ENCODE measurements around a stretch of chr21.

DNA sequence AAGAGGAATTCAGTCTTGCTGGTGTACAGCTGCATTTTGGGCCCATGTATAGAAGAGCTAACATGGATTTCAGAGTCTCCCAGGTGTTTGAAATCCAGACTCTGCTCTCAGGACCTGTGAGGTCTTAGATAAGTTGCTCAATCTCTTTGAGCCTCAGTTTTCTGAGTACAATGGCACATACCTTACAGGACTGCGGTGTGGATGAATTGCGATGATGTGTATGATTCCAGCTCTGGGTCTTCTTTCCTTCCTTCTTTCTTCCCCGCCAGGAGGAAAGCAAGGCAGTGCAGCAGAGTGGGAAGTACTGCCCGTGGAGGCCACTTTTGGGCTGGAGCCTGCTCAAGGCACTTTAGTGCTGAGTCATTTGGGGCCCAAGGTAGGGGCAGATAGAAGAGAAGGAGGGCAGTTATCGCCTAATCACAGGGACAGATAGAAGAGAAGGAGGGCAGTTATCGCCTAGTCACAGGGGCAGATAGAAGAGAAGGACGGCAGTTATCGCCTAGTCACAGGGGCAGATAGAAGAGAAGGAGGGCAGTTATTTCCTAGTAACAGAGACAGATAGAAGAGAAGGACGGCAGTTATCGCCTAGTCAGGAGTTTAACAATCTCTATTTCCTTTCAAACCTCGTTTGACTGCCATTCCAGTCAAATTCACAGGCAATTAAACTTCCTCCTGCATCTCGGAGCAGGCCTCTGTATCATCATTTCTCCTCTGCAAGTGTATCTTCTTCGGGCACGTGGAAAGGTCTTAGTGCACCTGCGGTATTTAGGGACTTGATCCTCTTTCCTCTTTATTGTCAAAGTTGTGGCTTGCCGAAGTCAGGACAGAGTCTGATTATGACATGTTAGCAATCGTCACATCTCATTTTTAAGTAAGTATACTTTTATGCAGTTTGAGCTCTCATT is 5277.6 kb upstream of the TPTE start:
- CAGE, long polyA plus RNA, result no peak
- RRBS, result no CpG with 5 or more reads among the region's 17 CpGs

DNA sequence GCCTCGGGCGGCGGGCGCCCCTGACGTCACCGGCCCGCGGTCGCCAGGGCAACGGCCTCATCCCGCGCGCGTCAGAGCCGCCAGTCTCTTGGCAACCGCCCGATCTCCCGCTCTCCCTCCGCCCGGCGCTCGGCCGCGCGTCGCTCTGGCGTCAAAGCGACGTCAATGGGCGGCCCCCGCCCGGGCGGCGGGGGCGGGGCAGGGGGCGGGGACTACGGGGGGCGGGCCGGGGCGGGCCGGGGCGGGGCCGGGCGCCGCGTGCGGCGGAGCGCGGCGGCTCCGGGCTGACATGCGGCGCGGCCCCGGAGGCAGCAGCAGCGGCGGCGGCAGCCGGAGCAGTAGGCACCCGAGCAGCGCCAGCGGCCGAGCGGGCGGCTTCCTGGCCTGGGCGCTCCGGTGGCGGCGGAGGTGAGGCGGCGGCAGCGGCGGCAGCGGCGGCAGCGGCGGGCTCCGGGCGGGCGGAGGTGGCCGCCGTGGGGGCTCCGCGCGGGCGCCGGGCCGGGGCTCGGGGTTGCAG is 4410.5 kb upstream of the TPTE start:
- CAGE, long polyA plus RNA, result no peak
- RRBS, result no CpG with 5 or more reads among the region's 90 CpGs

GRCh38 chr21:6318208-6318775 is 4203.1 kb upstream of the TPTE start:
- CAGE, long polyA plus RNA, result no peak
- RRBS, result no CpG with 5 or more reads among the region's 26 CpGs

- CAGE, long polyA plus RNA, result no peak
- RRBS, result 6% methylated on average over 39 of the region's 99 CpGs
These were observed 1533.0 kb upstream of the TPTE start for GRCh38 chr21:8987945-8989301.

GRCh38 chr21:9002037-9002880 is 1519.1 kb upstream of the TPTE start:
- CAGE, long polyA plus RNA, result no peak
- RRBS, result no CpG with 5 or more reads among the region's 5 CpGs

DNA sequence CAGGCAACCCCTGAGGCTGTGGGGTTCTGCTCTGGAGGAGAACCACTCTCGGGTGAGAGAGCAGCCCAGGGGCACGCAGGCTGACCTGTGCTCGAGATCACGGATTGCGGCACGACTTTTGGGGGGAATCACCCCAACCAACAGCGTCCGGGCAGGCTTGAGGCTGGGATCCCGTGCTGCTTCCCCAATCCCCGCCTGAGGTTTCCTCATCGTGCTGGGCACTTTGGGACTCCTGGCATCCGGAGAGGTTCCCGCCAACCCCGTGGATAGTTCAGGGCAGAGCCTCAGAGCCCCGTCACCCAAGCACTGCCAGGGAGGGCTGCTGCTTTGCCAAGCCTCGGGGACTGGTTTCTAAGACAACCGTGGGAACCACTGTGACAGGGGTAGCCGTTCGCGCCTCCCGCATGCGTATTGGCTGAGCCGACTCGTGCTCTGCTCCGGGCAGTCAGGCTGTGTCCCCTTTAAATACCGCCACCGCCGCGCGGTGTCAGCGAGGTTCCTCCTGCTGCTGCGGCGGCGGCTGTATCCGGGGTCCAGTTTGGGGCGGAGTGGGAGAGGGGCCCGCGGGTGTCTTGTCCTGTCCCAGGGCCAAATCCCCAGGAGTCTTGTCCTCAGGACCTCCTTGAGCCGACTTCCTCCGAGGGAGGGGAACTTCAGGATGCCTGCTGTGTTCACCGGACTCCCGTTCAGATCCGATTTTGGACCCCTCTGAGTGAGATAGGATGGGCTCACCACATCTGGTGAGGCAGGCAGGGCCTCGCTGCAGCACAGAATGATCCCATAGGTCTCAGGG is 682.1 kb upstream of the TPTE start:
- CAGE, long polyA plus RNA, result no peak
- RRBS, result no CpG with 5 or more reads among the region's 44 CpGs

- CAGE, long polyA plus RNA, result no peak
- RRBS, result no CpG with 5 or more reads among the region's 54 CpGs
These were observed 147.0 kb downstream of the LIPI start for GRCh38 chr21:14063653-14064207.

GRCh38 chr21:14483428-14484755 is 62.2 kb downstream of the SAMSN1 start:
- CAGE, long polyA plus RNA, result no peak
- RRBS, result no CpG with 5 or more reads among the region's 9 CpGs

- CAGE, long polyA plus RNA, result no peak
- RRBS, result no CpG with 5 or more reads among the region's 3 CpGs
These were observed 198.4 kb upstream of the SAMSN1 start for GRCh38 chr21:14744424-14744984.

GRCh38 chr21:14964751-14965705 is 99.8 kb downstream of the NRIP1 start:
- CAGE, long polyA plus RNA, result no peak
- RRBS, result no CpG with 5 or more reads among the region's 8 CpGs

GRCh38 chr21:15063013-15063619 is 1.7 kb downstream of the NRIP1 start:
- CAGE, long polyA plus RNA, result no peak
- RRBS, result no CpG with 5 or more reads among the region's 9 CpGs

DNA sequence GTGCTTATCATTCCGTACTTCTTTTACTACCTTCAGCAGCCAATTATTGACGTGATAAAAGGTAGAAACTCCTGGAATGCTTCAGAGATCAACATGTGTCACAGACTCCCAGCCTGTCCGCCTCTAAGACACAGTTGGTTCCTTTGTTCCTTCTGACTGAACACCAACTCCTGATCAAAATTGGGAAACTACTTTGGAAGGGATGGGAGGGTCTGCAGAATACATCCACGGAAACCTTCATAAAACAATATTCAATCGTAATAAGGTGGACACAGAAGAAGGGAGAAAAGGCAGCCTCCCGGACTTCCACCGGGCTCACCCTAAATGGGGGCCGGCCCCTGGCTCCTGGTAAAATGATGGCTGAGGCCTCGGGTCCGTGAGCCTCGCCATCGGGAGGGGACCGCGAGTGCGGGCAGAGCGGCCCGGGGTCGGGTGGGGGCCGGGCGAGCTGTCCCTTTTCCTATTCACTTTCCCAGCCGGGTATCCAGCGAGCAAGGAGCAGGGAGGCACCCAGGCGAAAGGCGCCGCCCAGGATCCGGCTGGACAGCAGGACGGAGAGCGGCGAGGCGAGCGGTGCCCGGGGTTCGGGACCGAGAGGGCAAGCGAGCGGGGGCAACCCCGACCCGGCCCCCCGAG is 875 bp downstream of the NRIP1 start:
- CAGE, long polyA plus RNA, result no peak
- RRBS, result under 1% methylated on average over 25 of the region's 39 CpGs

DNA sequence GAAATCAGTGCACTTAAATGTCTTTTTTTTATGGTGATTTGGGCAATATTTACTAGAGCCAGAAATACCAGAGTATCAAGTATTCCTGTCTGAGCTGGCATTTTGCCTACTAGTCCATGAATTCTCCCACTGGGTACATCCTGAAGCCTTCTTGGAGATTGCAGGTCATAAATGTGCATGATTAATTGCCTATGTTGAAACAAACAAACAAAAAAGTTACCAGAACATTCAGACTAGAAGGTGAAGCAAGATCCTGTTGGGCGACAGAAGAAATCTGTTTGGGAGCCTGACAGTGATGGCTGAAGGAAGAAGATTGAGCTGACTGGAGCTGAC is 127.4 kb upstream of the NRIP1 start:
- CAGE, long polyA plus RNA, result no peak
- RRBS, result no CpG with 5 or more reads among the region's 1 CpG

- CAGE, long polyA plus RNA, result no peak
- RRBS, result no CpG with 5 or more reads among the region's 2 CpGs
These were observed 130.4 kb upstream of the NRIP1 start for GRCh38 chr21:15195215-15195555.

DNA sequence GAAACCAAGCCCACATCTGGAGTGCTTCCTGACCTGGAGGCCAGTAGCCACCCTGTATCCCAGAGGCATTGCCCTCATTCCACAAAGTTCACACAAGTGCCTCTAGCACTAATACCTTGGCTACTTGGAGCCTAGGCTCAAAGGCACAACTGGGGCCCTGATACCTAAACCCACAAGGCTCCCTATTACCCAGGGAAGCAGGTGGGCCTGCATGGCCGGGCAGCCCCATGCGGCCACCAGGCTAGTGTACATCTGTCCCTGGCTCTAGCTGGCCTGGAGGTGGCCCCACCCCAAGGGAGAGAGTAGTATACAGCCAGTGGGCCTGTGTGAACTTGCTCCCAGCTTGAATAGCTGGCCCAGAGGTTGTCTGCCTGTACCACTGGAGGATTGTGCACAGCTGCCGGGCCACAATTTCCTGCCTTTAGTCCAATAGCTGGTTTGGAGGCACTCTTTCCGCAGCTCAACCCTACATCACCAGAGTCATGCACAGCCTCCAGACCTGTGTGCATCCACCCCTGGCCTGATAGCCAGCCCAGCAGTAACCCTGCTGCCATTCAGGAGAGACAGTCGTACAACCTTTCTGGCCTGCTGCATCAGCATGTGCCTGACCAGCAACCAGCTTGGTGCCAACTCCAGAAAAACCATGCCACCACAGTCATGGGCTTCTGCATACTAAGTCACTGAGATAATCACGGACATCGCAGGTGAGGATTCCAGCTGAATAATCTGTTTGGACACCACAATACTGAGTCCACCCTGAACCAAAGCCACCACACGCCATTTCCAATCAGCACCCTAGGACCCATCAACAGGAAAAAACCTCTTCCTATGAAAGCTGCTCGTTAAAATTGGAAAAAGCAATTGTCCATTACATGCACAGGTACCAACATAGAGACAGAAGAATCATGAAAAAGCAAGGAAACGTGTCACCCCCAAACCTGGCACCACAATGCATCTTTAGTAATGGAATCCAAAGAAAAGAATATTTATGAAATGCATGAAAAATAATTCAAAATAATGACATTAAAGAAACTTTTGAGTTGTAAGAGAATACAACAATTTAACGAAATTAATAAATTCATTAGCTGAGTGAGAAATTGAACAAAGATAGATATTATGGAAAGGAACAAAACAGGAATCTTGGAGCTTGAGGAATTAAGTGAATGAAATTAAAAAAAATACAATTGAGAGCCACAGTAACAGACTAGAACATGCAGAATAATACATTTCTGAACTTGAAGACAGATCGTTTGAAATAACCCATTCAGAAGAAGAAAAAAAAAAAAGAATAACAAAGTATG is 52.6 kb downstream of the USP25 start:
- CAGE, long polyA plus RNA, result no peak
- RRBS, result no CpG with 5 or more reads among the region's 12 CpGs

GRCh38 chr21:15833242-15833856 is 103.6 kb downstream of the USP25 start:
- CAGE, long polyA plus RNA, result no peak
- RRBS, result no CpG with 5 or more reads among the region's 3 CpGs

GRCh38 chr21:16070908-16071681 is 341.3 kb downstream of the USP25 start:
- CAGE, long polyA plus RNA, result no peak
- RRBS, result no CpG with 5 or more reads among the region's 11 CpGs

GRCh38 chr21:16195548-16195943 is 465.8 kb downstream of the USP25 start:
- CAGE, long polyA plus RNA, result no peak
- RRBS, result no CpG with 5 or more reads among the region's 4 CpGs

GRCh38 chr21:16509407-16510074 is 779.8 kb downstream of the USP25 start:
- CAGE, long polyA plus RNA, result no peak
- RRBS, result no CpG with 5 or more reads among the region's 4 CpGs

DNA sequence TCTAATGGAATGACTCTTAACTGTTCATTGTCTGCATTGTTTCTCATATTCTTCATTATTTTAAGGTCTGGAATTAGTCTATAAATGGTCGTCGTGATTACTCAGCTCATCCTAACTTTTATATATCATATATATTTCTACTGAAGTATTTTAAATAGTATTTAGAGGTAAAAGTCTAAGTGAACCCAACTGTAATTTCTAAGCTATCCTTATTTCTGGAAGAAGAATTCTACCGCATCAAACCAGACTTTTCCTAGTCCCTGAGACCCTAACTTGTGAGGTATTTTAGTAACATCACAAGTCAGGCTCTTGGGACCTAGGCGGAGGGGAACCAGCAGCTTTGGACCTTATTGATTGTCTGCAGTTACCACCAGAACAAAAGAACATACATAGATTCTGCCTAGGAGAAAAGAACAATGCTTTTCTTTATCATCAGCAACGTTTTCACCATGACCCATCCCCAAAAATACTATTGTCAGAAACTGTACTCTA is 860.3 kb downstream of the USP25 start:
- CAGE, long polyA plus RNA, result no peak
- RRBS, result no CpG with 5 or more reads among the region's 5 CpGs

Measured in mammary epithelial cell (primary cell).